ENCODE results near the gene YARS2.

GRCh38 chr12:32446233-32447204 lies 47.2 kb downstream of the FGD4 start:
- RRBS, 2 experiments = no CpG with 5 or more reads among the region's 15 CpGs

- RRBS, 2 experiments = no CpG with 5 or more reads among the region's 2 CpGs
These were observed 98.1 kb upstream of the DNM1L start for GRCh38 chr12:32580874-32581471.

- RRBS, 2 experiments = no CpG with 5 or more reads among the region's 2 CpGs
These were observed 92.8 kb upstream of the DNM1L start for GRCh38 chr12:32586191-32586782.

GRCh38 chr12:32588089-32588698 lies 90.9 kb upstream of the DNM1L start:
- RRBS, 2 experiments = no CpG with 5 or more reads among the region's 6 CpGs

DNA sequence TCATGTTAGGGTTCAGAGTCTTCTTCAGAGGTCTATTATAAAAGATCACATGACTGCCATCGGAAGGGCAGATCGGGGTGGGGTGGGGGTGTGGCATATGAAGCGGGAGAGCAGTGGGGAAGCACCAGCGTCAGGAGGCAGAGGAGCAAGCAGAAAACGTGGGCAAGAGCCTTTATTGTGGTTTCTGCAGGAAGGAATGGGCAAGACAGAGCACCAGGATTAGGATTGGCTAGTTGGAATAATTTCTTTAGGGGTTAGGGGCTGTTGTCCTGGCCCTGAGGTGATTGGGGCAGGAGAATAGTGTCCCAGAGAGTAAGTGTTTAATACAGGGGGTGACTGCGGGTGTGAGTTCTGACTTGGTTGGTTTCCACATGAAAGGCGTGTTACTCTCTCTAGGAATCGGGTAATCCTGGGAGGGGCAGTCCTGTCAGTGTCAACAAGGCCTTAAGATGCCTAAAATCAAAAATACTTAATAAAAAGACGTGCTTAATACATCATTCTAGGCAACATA lies 63.5 kb upstream of the DNM1L start:
- RRBS, 2 experiments = no CpG with 5 or more reads among the region's 9 CpGs

- RRBS, 2 experiments = no CpG with 5 or more reads among the region's 2 CpGs
These were observed 11.9 kb downstream of the YARS2 start for GRCh38 chr12:32743502-32744466.

- RRBS, 2 experiments = no CpG with 5 or more reads among the region's 7 CpGs
These were observed 1.7 kb downstream of the YARS2 start for GRCh38 chr12:32753890-32754545.

GRCh38 chr12:32754970-32756221 lies at the start of gene YARS2:
Gene YARS2, minus strand, starts transcription at chr12:32755897.
- RRBS, 2 experiments = 0% methylated on average over 1 of the region's 73 CpGs; no CpG with 5 or more reads in 1 of the 2 experiments

GRCh38 chr12:32877397-32878348 lies 18.9 kb downstream of the PKP2 start:
- RRBS, 2 experiments = no CpG with 5 or more reads among the region's 28 CpGs

- RRBS, 2 experiments = no CpG with 5 or more reads among the region's 5 CpGs
These were observed 1.3 kb upstream of the PKP2 start for GRCh38 chr12:32897897-32898327.

DNA sequence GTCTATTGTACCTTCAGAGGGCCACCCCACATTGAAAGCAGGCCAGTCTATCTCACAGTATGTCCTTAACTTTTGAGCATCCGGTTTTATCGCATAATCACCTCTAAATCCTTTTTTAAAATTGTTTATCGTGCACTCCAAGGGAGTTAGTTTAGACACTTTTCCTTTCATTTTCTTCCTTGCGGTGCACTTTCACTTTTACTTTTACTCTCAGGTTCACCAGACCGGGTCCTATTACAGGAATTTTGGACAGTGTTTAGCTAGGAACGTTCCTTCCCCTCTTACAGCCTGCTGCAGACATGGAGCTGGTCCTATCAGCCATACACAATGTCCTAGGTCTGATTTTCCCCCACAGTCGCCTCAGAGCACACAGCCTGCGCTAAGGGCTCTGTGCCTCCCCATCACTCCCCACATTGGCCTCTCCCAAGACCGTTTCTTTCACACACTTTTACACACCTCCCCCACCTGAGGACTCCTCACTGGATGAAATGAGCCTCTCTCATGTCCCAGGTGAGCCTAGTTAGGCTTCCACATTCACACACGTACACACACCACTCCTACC lies 104.0 kb downstream of the ALG10 start:
- RRBS, 2 experiments = no CpG with 5 or more reads among the region's 10 CpGs

GRCh38 chr12:39619256-39619633 lies 358 bp downstream of the ABCD2 start:
- RRBS, 2 experiments = no CpG with 5 or more reads among the region's 8 CpGs

- RRBS, 2 experiments = no CpG with 5 or more reads among the region's 6 CpGs
These were observed 43.6 kb downstream of the C12orf40 start for GRCh38 chr12:39669702-39669956.

DNA sequence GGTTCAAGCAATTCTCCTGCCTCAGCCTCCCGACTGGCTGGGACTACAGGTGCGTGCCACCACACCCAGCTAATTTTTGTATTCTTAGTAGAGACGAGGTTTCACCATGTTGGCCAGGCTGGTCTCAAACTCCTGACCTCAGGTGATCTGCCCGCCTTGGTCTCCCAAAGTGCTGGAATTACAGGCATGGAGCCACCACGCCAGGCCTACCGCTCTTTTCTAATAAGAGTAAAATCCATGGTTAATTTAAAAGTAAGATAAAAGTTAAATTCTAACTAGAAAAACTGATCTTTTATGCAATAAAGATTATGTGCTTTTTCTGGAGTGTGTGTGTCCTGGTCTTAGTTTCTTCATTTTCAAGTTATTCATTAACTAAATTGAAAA lies 212.5 kb downstream of the SLC2A13 start:
- RRBS, 2 experiments = no CpG with 5 or more reads among the region's 6 CpGs

GRCh38 chr12:39912382-39913126 lies 193.3 kb downstream of the SLC2A13 start:
- RRBS, 2 experiments = no CpG with 5 or more reads among the region's 6 CpGs

DNA sequence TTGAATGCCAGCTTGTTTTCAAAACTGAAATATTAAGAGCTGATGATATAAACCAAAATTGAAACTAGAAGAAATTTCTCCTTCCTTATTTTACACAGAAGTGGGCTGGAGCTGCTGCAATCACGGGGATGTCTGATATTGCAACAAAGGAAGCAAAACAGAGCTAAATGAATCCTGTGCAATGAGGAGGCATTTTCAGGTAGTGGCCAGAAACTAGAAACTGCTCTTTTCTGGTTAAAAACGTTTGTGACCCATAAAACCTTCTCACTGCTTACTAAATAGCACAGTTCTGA lies 16.1 kb upstream of the LRRK2 start:
- RRBS, 2 experiments = no CpG with 5 or more reads among the region's 2 CpGs

DNA sequence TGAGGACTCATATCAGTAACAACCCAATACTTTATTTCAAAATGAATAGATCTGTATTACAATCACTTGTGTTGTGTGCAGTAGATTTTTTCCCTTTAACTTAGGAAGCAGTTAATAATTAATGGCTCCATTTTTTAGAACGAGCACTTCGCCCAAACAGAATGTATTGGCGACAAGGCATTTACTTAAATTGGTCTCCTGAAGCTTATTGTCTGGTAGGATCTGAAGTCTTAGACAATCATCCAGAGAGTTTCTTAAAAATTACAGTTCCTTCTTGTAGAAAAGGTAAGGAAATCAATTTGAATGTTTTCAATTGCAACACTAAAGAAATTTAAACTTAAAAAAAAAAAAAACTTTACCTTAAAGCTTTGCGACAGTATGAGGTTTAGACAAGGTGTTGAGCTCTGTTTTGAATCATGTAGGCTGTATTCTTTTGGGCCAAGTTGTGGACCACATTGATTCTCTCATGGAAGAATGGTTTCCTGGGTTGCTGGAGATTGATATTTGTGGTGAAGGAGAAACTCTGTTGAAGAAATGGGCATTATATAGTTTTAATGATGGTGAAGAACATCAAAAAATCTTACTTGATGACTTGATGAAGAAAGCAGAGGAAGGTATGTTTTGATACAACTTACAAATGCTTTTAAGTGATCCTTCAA lies 97.2 kb downstream of the LRRK2 start:
- RRBS, 2 experiments = no CpG with 5 or more reads among the region's 4 CpGs

- RRBS, 2 experiments = no CpG with 5 or more reads among the region's 9 CpGs
These were observed 127.2 kb downstream of the CNTN1 start for GRCh38 chr12:40819453-40819924.

GRCh38 chr12:41291791-41292175 lies 103.7 kb downstream of the PDZRN4 start:
- RRBS, 2 experiments = no CpG with 5 or more reads among the region's 1 CpG

Measured in bronchial epithelial cell (primary cell).